LHCN-M2 (cell line): Measurements from ENCODE around the gene APOL2.

- RAMPAGE, long total RNA, result no peak
Observed at GRCh38 chr22:36236277-36237008, 2.9 kb downstream of the APOL2 start.

DNA sequence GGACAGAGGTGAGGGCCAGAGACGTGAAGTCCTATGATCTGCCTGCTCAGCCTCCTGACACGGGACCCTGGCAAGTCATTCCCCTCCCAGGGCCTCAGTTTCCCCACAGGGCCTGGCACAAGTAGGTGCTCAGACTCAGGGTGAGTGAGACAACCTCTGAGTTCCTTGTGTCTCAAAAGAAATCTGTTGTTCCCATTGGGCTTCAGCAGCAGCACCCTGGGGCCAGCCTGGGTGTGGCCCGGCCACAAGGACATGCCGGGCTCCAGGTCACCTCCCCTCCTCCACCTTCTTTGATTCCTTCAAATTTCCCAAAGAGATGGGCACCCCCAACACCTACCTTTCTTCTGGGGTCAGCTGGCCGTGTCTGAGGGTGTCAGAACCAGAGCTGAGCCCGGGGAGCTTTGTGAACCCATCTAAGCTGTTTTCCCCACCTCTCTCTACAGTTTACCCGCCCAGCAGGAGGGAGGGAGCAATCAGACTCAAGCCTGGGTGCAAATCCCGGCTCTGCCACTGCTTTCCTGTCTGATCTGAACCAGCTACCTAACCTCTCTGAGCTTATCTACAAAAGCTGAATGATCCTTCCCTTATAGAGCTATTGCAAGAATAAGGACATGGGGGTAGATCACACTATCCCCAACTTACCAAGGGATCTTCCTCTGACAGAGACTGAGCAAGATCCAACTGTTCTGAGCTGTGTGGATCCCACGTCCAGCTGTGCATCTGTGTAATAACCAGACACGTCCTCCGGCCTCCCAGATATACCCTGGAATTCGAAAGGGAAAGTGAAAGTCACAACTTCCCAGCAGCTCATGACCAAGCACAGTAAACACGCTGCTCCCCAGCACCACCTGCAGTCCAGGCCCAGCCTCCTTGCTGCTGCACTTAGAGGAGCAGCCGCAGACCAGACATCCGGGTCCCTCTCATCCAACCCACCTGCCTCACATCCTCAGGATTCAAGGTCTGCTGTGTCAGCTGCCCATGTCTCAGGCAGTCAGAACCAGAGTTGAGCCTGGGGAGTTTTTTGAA lies at the start of gene APOL2:
APOL2 (minus strand) TSS at position 729 of the 1,026 bp plus-strand sequence.
- RAMPAGE, long total RNA, result no peak

DNA sequence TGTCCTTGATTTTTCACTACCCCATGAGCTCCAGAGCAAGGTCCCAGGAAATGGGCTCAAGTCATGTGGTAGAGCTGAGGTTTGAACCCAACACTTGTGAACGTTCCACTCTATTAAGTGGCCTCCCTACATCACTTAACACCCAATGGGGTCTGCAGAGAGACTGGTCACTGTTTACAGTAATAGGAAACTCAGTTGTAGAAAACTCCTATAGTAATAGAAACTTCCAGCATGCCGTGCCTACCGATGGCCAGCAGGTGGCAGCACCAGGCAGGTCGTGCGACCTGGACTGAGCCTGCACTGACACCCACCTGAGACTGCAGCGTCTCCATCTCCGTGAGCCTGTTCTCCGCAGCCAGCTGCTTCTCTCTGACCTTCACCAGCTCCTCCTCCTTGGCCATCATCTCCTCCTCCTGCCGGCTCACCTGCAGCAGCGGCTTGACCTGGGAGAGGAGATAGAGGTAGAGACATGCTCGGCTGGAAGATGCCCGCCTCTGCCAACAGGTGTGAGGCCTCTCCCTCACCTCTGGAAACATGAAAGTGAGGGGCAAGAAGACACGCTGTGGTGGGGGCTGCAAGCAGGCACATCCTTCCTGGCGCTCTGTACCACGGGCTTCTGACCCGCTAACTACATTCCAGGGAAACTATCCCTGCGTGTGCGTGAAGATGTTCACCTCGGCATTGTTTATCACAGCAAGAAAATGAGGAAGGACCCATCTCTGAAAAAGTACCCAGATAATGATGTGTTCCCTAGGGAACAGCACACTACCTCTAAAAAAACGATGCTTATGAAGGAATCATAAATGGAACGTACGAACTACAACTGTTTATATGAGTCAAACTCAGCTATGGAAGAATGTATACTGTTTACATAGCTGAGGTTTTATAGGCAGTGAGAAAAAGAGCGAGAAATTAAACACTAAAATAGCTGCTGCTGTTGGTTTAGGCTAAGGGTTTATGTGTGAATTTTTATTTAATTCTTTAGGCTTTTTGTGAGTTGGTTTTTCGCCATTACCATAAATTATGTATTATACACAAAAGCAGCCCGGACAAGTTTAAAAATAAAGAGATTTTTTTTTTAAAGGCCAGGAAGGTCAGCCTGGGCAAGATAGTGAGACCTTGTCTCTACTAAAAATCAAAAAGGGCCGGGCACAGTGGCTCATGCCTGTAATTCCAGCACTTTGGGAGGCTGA lies 48.7 kb downstream of the APOL1 start:
- RAMPAGE, long total RNA, result no peak

- RAMPAGE, long total RNA, result no peak
Observed at GRCh38 chr22:36302429-36302980, 49.6 kb downstream of the APOL1 start.

DNA sequence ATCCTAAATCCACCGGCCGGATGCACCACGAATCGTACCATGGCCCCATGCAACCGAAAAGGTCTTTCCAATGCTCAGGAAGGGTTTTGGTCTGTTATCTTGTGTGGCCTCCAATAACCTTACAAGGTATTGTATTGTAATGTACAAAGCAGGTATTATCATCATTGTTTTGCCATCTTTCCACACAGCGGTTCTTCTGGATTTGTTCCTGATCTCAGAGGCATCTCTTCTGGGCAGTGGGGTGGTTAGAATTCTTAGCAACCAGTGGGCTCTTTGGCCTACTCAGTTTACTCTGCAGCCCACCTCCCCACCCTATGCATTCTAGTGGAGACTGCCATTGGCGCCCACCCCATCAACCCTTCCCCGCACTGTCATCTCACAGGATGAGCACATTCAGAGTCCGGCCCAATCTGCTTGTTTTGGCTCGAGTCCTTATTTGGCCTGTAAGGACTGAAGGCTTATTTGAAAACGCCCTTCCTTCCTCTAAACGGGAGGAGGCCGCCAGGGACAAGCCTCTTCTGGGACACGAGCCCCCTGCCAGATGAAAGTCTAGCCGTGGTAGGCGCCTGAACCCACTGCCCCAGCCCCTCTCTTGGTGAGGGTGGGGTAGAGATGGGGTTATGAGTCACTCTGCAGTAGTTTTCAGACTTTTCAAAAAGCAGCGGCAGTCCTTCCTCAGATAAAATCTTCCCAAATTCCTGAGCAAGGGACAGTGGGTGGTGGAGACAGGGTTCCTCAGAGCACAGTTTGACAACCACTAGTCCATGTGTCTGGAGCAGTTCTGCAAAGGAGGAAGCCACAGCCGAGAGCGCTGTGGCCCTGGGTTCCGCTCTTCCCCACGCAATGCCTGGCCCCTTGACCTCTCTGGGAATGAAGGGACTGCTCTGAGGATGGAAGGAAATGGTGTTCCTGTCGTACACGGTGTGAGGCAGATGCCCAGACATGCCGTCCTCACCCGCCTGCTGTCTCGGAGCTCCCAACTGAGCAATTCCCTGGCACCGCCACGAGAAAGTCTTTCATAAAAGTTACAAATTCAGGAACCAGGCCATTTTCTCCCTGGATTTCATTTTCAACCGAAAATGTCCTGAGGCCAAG lies 57.1 kb downstream of the MYH9 start:
- RAMPAGE, long total RNA, result no peak

DNA sequence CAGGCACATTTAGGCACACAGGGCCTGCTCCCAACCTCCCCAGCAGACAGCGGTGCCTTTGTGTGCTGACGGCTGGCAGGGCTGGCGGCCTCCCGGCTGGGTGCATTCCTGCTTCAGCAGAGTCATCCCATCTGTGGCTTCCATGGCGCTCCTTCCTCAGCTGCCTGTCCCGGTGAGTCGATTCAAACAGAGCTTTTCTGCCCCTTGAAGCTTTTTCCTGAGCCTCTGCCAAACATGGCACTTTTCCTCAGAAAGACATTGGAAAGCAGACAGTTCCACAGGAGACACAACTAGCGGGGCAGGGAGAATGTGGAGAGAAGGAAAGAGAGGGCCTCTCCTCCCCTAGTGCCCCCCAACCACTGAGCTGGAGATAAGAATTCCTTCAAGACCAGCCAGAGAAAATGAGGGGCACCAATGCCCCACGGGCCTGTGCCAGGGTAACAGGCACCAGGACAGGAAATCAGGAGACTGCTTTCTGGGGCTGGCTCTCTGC lies 52.4 kb downstream of the MYH9 start:
- RAMPAGE, long total RNA, result no peak

DNA sequence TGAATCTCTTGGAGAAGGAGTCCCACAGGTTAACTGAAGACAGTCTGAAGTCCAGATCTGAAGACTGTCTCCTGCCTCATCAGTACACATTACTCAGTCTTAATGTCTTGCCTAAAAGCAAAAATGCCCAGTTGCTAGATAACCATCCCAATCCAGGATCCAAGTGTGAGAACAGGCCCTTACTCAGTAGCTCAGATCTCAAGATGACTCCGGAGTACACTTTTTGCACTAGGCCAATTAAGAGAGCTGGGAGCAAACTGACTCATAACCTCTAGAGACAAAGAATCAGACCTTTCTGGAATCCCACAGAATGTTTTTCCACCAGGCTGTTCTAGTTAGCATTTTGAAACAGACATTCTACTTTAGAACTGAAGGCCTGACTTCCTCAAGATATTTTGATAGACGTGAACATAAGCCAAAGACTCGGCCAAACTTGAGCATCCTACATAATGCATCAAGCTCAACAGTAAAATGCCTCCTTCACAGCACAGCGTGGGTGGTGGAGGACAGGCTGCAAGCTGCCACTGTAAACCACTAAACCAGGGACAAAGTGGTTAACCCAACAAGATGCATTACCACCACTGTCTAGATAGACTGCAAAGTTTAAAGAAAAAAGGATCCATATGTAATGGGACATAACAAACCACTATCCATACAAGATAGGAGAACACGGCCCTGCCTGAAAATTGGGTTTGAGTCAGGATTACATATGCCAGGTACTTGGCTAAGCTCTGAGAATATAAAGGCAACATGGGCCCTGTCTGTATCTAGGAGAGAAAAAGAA lies 48.5 kb downstream of the MYH9 start:
- RAMPAGE, long total RNA, result no peak

- RAMPAGE, long total RNA, result no peak
Observed at GRCh38 chr22:36364836-36365525, 22.8 kb downstream of the MYH9 start.

DNA sequence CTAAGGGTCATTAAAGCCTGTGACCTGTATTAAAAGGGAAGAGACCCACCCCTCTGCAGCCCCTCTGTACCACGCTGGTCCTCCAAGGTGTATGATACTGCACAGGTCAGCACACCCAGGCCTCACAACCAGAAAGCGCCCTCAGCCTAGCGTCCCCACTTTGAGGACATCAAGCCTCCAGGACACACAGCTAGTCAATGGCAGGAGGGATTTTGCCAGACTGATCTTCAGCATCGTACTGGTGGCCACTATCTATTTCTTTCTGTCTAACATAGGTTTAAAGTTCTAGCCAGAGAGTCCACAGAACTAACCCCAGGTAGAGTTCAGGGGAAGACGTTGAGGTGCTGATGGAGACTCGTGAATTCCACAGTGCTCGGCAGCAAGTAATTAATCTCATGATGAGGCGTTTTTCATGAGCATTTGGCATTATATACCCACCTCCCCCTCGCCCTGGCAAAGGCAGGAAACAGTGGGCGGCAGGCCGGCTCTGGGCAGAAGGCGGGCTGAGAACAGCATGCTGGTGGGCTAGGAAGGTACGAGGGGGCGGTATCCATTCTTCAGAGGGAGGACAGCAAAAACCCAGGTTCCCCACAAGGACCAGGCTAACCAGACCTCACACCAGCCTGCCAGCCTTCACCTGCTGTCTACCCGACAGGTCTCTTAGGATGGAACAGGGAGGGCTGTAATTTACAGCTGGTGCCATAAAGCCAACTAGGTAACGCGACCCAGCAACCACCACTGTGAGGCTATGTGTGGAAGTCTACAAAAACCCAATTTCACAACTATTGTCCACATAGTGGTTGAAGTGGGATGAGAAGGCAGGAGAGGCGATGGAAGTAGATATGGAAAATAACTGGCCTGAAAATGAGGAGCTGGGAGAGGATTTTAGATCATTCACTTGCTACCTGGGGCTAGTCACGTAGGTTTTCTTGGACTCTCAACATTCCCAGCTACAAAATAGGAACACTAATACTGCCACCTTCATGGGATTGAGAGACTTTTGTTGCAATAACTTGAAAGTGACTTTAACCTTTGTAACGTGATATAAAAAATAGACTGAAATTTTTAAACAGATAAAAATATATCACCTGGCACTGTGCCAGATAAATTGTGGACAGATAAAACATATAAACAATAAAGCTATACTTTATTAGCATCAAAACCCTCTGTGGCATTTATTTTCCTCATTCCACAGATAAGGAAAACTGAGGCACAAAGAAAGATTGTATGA lies 18.4 kb downstream of the MYH9 start:
- RAMPAGE, long total RNA, result no peak

DNA sequence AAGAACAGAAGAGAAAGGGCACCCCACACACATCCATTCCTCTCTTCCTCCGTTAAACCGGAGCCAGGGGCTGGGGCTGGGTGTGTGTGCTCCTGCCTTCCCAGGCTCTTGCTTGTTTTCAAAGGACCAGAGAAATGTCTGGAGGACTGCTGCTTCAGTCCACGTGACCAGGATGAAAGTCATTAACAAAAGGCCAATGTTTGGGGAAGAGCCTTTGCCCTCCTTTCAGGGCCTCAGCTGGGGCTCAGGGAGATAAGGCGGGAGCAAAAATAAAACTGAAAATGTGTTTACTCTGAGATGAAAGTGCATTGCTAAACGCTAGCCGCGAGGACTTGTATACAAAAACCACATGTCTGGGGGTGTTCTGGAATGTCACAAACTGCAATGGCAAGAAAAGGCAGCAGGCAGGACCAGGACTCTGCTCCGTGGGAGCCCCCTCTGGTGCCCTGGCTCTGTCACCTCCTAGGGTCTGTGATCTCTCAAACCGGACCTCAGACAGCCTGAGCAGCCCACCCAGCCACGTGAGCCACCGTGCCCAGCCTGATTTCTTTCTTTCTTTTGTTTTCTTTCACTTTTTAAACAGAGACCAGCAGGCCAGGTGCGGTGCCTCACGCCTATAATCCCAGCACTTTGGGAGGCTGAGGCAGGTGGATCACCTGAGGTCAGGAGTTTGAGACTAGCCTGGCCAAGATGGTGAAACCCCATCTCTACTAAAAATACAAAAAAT lies 31.6 kb upstream of the MYH9 start:
- RAMPAGE, long total RNA, result no peak

GRCh38 chr22:36523032-36523472 lies 5.9 kb downstream of the EIF3D start:
- RAMPAGE, long total RNA, result no peak

DNA sequence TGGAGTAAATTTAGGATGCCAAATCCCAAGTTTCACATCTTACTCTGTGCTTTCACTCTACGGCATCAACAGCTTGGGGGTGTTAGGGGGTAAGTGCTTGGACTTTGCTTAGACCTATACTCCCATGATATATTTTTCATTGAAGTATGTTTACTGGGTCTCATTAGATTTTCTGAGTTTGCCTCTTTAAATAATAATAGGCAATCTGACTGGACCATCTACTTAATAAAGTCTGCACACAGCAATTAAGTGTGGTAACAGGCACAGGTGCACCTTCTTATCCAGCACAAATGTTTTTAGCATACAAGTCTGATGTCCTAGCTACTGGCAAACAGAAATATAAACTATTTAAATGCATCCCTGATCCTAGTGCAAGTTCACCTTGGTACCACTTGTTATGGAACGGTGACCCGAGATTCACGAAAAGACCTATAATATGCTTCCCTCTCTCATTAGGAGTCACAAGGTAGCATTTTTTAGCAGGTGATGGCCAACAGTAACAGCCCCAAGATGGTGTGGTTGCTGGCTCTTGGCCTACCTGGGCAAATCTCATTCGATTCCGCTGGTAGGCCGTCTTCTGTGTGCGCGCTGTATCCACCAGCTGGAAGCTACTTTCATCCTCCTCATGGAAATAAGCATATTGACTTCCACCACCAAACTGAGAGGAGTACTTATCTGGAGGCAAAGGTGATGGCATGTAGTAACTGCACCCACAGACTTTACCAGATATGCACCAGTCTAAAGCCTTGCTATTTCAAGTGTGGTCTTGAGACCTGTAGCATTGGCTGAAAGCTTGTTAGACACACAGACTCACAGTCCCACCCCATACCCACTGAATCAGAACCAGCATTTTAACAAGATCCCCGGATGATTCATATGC lies 4.7 kb downstream of the EIF3D start:
- RAMPAGE, long total RNA, result no peak

DNA sequence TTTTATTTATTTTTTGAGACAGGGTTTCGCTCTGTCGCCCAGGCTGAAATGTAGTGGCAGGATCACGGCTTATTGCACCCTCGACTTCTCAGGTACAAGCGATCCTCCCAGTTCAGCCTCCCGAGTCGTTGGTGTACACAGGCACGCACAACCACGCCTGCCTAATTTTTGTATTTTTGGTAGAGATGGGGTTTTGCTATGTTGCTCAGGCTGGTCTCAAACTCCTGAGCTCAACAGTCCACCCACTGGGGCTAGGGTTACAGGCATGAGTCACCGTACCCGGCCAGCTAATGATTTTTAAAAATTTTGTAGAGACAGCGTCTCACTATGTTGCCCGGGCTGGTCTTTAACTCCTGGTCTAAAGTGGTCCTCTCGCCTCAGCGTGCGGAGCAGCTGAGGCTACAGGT lies 810 bp upstream of the EIF3D start:
- RAMPAGE, long total RNA, result no peak

DNA sequence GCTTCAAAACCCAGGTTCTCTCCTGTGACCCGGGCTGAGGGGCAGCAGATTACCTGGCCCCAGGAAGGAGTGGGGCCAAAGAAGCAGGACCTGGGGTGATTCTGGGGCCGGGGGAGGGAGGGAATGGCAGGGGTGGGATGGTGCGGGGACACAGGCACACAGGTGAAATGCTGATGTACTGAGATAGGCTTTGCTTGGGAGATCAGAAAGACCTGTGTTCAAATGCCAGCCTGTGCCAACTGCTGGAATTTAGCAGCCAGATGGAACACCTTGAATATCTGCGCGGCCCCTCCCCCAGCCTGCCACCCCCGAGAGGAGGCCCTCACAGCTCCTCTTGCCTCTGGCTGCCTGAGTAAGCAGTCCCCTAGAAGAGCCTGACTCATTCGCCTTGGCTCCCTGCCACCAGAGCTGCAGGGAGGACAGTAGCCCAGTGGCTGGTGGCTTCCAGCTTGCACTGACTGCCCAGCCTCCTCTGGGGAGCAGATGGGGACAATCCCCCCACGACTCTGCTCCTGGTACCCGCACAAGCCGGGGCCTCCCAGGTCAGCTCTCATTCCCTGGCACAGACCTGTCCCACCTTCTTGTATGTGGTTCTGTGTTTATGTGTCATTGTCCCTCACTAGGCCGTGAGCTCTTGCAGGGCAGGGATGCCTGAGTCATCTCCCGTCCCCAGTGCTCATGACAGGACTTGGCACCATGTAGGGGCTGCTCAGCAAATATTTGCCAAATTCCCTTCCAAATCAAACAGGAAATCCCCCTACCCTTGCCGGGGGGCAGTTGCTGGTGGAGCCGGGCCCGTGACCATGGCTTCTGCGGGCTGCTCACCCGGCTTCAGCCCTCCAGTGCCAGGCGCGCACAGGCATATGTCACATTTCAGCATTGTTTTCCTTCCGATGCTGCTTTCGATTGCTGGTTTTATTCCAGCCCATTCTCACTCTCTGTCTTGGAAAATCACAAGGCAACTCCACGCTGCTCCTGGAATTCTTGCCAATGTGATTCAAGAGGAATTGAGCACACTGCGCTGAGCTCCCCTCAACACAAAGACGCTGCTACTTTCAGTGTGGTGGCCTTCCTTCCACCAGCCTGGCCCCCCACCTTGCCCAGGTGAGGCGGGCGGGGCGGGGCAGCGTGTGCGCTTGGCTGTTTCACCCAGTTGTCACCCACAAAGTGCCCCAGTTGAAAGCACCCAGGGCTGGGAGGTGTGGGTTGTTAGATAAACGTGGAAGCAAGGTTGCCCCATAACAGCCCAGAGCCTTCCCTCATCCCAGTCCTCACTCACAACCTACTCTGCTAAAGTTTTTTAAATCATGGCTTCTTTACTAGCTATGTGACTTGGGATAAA lies 43.5 kb downstream of the CACNG2 start:
- RAMPAGE, long total RNA, result no peak

GRCh38 chr22:36786572-36786959 lies 10.6 kb upstream of the IFT27 start:
- RAMPAGE, long total RNA, result no peak

DNA sequence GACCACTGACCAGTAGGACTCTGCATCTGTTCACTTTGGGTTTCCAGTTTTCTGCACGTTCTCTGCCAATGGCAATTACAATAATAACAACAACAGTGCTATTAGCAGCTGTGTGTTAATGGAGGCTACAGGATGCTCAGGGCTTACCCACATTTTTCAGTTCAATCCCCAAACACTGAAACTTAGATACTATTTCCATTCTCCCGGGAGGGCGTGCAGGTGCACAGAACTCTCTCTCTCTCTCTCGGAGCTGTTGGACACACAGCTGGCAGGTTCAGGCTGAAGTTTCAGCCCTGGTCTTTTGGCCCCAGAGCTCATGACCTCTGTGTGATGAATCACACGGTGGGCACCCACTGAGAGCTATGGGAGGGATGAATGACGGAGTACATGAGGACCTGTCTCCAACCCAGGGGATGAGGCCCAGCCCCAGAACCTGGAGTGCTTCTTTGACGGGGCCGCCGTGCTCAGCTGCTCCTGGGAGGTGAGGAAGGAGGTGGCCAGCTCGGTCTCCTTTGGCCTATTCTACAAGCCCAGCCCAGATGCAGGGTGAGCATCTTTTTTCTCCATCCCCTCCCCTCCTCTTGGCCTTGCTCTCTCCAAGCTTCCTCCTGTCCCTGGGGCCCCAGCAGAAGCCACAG lies 16.7 kb downstream of the CSF2RB start:
- RAMPAGE, long total RNA, result no peak

DNA sequence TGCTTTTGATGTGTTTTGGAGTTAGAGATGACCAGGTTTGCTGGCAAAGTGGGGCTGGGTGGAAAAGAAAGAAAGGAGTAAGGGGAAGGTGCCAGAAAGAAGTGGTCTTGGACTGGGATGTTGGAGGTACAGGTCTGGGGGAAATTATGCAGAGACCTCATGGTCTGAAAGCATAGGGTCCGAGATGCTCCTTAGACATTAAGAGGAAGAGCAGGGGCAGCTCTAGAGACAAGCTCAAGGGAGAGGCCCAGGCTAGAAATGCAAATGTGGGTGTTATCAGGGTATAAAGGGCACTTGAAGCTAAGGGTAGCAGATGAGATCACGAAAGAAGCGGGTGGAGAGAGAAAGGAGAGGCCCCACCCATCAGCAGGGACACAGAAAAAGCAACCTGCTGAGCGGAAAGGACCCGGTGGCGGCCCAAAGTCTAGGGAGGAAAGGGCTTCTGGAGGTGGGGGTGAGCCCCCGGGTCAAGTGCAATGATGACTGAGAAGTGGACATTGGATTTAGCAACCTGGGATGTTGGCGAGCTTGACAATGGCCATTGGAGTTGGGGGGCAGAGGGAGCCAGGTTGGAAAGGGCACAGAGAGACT lies 8.9 kb downstream of the TMPRSS6 start:
- RAMPAGE, long total RNA, result no peak

GRCh38 chr22:37101214-37101787 lies 8.2 kb downstream of the TMPRSS6 start:
- RAMPAGE, long total RNA, result no peak

- RAMPAGE, long total RNA, result no peak
Observed at GRCh38 chr22:37167176-37167770, 17.6 kb upstream of the IL2RB start.

- RAMPAGE, long total RNA, result no peak
Observed at GRCh38 chr22:37289876-37290194, 7.5 kb downstream of the CYTH4 start.